H1 (cell line): ENCODE measurements around a stretch of chr15.

DNA sequence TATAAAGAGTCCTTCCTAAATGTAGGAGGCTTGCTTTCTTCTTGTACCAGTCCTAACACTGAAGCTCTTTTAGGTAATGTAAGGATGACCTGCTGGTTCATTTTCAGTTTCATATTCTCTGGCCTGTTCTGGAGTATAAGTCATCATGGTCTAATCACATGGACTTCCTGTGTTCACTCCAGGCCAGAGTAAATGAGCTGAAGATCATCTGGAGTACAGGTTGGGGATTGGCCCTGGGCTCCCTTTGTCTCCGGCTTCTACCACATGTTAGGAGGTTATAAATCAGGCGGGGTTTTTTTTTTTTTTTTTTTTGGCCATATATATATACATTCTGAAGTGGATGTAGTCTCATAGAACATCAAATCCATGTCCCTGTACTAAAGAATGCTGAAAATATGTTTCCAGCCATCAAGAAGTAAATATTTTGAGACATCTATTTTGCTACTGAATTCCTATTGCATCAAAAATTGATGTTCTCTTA lies 40.3 kb upstream of the MTMR10 start:
- RRBS, result no CpG with 5 or more reads among the region's 2 CpGs
CAGE:
- cytosol, long polyA plus RNA, result no peak
- long polyA plus RNA, result no peak
- nucleus, long polyA plus RNA, result no peak

DNA sequence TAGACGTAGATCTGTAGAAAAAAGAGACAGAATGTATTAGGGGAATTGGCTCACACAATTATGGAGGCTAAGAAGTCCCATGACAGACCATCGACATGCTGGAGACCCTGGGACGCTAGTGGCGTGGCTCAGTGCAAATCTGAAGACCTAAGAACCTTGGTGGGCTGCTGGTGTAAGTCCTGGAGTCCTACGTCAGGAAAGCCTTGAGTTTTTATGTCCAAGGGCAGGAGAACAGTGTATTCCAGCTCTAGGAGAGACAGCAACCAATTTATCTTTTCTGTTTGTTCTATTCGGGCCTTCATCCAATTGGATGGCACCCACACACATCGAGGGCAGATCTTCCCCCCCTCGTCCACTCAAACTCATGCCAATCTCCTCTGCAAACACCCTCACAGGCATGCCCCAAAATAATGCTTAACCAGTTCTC lies 102.3 kb upstream of the TRPM1 start:
- RRBS, result no CpG with 5 or more reads among the region's 8 CpGs
CAGE:
- cytosol, long polyA plus RNA, result no peak
- long polyA plus RNA, result no peak
- nucleus, long polyA plus RNA, result no peak

- RRBS, result 91% methylated on average over 3 of the region's 24 CpGs
CAGE:
- cytosol, long polyA plus RNA, result no peak
- long polyA plus RNA, result no peak
- nucleus, long polyA plus RNA, result no peak
Measured at GRCh38 chr15:31279625-31280736, 46.7 kb upstream of the KLF13 start.

DNA sequence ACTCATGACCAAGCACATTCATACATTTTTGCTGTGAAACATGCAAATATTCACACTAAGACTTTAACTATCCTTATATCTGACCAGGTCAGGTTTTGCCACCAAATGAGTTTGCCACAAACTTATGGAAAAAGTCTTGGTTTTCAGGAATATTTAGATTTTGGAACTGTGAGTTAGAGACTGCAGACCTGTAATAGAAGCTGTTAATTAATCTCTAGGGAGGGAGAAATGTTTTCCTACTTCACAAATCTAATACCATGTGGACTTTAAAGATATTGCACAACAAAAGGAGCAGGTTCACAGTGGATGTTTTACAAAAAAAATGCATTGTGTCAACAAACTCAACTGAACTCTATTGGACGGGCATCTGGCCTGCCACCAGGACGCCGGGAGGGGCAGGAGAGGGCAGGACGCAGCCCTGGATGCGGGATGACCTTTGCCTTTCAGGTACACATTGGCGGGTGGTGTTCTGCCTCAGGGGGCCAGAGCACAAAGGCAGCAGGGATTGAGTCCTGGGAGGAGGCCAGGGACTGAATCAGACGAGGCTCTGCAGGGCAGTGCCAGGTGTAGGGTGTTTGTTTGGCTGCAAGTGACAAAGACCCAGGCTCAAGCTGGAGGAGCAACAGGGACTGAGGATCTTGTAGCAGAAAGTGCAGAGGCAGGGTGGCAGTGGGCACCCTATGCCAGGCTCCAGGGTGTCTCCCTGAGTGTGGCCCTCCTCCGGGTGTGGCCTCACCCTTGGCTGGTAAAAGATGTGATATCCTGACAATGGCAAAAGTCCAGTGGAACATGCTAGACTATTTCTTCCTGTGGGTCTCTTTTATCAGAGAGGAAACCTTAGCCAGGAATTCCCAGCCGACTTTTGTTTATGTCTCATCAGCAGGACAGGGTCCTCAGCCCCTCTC lies 30.0 kb upstream of the KLF13 start:
- RRBS, result no CpG with 5 or more reads among the region's 9 CpGs
CAGE:
- cytosol, long polyA plus RNA, result no peak
- long polyA plus RNA, result no peak
- nucleus, long polyA plus RNA, result no peak

DNA sequence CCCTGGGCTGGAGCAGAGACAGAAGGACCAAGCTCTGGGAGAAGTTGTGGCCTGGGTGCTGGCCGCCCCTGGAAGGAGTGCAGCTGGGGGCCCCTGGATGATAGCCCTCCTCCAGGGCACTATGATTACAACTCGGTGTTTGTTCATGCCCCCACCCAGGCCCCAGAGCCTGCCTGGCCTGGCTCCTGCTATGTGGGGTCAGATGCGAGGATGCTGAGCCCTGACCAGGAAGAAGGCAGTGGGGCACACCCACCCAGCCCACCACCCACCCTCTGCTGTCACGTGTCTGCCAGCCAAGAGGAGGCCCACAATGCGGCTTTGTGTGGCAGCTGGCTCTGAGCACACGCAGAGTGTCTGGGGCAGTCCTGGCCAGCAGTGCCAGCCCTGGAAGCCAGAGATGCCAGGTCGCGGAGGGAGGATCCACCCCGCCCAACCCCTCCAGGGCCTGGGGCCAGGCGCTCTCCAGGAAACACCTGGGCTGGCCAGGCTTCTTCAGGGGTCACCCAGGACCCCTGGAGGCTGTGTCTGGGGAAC lies 26.5 kb upstream of the KLF13 start:
- RRBS, result no CpG with 5 or more reads among the region's 10 CpGs
CAGE:
- cytosol, long polyA plus RNA, result no peak
- long polyA plus RNA, result no peak
- nucleus, long polyA plus RNA, result no peak

GRCh38 chr15:31328819-31329124 lies 2.1 kb downstream of the KLF13 start:
- RRBS, result no CpG with 5 or more reads among the region's 4 CpGs
CAGE:
- cytosol, long polyA plus RNA, result no peak
- long polyA plus RNA, result no peak
- nucleus, long polyA plus RNA, result no peak

DNA sequence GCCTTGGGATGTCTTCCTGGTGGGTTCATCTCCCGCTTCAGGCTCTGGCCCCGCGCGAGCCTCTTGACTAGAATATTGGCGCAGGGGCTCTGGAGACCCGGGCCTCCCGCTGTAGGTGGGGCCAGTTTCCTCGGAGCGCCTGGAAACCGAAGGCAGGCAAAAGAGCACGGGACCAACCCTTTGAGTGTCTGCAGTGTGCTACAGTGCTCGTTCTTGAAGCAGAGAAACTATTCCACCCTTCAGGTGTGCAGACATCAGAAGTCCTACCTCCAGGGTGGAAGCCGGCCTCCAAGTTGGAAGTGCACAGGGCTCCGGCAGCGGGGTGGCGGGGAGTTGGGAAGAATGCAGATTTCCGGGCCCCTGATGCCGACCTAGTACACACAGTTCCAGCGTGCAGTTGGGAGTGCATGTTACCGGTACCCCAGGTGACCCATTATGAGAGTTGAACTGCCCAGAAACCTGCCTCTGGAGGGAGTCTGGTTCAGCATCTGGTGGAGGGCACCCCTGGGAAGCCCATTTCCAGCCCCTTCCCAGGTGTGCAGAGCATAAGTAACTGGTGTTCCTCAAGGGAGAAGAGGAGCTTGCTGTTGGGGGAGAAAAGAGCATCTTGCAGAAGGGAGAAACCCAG lies 3.0 kb downstream of the KLF13 start:
- RRBS, result 86% methylated on average over 4 of the region's 20 CpGs
CAGE:
- cytosol, long polyA plus RNA, result no peak
- long polyA plus RNA, result no peak
- nucleus, long polyA plus RNA, result no peak

DNA sequence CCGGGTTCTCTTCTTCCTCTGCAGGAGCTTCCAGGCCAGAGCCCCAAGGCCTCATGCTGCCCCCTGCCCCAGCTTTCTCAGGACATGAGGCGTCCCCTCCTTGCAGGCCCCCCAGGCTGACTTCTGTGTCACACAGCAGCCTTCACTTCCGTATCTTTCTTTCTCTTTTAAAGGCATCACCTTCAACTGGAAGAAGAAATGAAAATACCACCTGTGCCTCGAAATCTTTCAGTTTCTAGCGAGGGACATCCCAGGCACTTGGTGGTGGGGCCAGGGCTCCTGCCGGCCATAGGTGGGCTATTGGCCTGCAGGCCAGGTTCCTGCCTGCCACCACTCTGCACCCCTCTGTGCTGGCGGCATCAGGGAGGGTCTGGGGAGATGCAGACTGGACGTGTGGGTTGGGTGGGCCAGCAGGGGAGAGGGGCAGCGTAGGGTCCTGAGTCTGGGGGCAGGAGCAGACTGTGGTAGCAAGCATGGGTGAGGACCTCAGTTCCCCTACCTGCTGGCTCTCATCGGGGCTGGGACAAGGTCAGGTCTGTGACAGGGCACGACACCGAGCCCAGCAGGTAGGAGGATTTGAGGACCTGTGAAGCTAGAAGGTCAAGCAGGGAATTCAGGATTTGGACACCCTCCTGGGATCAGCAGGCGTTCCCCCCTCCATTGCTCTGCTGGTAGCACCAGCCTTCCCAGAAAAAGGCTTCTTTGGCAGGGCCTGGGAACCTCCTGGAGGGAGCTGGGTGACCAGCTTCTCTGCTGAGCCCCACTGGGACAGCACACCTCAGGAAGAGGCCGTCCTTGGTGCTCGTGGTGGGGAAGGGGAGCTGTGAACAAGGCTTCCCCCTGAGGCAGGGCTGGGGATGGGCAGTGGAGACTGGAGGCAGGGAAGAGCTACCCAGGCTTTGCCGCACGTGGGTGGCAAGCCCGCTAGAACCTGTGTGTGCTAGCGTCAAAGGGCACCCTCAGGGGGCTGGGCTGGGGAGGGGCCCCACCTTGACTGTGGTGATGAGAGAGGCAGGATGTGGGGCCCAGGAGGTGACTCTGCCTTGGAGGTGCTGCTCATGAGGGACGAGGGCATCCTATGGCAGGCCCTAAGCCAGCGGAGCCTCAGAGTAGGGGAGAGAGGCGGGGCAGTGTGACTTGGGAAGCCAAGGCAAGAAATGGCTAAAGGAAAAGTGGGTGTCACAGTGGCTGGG lies 20.3 kb downstream of the KLF13 start:
- RRBS, result no CpG with 5 or more reads among the region's 22 CpGs
CAGE:
- cytosol, long polyA plus RNA, result no peak
- long polyA plus RNA, result no peak
- nucleus, long polyA plus RNA, result no peak

- RRBS, result no CpG with 5 or more reads among the region's 24 CpGs
CAGE:
- cytosol, long polyA plus RNA, result no peak
- long polyA plus RNA, result no peak
- nucleus, long polyA plus RNA, result no peak
Measured at GRCh38 chr15:31356841-31358176, 30.7 kb downstream of the KLF13 start.

DNA sequence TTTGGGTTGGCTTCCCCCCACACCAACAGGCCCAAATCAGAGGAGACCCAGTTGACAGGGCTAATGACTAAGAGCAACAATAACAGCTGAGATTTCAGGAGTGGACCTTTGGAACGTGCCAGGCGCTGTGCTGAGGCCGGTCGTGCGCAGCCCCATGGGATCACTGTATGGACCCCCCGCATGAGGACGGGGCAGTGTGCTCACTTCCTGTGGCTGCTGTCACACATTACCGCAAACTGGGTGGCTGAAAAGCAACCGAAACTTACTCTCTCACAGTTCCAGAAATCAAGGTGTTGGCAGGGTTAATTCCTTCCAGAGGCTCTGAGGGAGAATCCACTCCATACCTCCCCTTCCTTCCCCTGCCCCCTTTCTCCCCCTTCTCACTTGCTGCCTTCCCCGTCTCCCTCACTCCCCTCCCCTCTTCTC lies 41.0 kb downstream of the KLF13 start:
- RRBS, result no CpG with 5 or more reads among the region's 10 CpGs
CAGE:
- cytosol, long polyA plus RNA, result no peak
- long polyA plus RNA, result no peak
- nucleus, long polyA plus RNA, result no peak

GRCh38 chr15:31375847-31376401 lies 49.3 kb downstream of the KLF13 start:
- RRBS, result 94% methylated on average over 2 of the region's 11 CpGs
CAGE:
- cytosol, long polyA plus RNA, result no peak
- long polyA plus RNA, result no peak
- nucleus, long polyA plus RNA, result no peak

GRCh38 chr15:31377991-31378661 lies 51.5 kb downstream of the KLF13 start:
- RRBS, result no CpG with 5 or more reads among the region's 13 CpGs
CAGE:
- cytosol, long polyA plus RNA, result no peak
- long polyA plus RNA, result no peak
- nucleus, long polyA plus RNA, result no peak

- RRBS, result no CpG with 5 or more reads among the region's 18 CpGs
CAGE:
- cytosol, long polyA plus RNA, result no peak
- long polyA plus RNA, result no peak
- nucleus, long polyA plus RNA, result no peak
Measured at GRCh38 chr15:31397649-31398494, 71.2 kb downstream of the KLF13 start.

DNA sequence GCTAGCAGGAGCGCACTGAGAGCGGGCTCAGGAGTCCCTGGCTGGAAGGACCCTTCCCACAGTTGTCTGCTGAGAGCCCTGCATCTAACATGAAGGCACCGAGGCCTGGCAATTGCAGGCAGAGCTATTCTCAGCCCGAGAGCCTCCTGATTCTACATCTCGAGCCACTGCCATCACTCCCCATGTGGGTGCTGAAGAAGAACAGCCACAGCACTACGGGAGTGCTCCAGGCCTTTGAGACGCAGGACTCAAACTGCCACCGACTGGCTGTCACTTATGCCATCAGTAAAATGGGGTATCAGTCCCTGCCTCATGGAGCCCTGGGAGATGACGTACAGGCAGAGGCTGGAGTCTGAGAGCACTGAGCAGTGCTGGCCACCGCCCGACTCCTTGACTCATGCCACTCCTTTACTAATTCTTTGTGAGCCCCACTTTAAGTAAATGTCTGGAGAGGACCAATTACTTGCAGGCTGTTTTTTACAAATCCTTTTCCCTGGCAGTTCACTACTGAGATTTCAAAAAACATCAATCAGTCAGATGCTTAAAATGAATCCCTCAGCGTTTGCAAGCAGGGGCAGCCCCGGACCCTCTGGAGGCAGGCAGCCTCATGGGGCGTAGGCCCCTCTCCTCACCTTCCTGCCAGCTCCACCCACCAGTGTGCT lies 159.5 kb downstream of the KLF13 start:
- RRBS, result no CpG with 5 or more reads among the region's 14 CpGs
CAGE:
- cytosol, long polyA plus RNA, result no peak
- long polyA plus RNA, result no peak
- nucleus, long polyA plus RNA, result no peak

- RRBS, result no CpG with 5 or more reads among the region's 4 CpGs
CAGE:
- cytosol, long polyA plus RNA, result no peak
- long polyA plus RNA, result no peak
- nucleus, long polyA plus RNA, result no peak
Measured at GRCh38 chr15:32833963-32834896, 116.4 kb downstream of the GREM1 start.

DNA sequence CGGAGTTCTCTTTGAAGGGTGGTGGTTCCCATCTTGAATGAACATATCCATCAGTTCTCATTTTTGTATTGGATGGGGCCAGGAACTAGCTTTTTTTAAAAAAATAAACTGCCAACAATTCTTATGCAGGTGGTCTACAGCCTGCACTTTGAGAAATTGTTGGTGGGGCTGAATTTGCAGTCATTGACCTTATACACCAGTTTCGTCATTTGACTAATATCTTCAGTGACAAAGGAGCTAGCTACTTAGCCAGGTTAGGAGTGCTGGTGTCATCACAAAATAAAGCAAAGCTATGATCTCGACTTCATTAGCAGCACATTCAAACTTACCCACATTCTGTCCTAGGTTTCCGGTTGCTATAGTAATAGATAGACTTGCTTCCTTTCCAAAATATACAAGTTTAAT lies 180.2 kb downstream of the RYR3 start:
- RRBS, result no CpG with 5 or more reads among the region's 4 CpGs
CAGE:
- cytosol, long polyA plus RNA, result no peak
- long polyA plus RNA, result no peak
- nucleus, long polyA plus RNA, result no peak

- RRBS, result no CpG with 5 or more reads among the region's 4 CpGs
CAGE:
- cytosol, long polyA plus RNA, result no peak
- long polyA plus RNA, result no peak
- nucleus, long polyA plus RNA, result no peak
Measured at GRCh38 chr15:33530596-33530873, 219.8 kb downstream of the RYR3 start.

GRCh38 chr15:33584843-33585300 lies 274.1 kb downstream of the RYR3 start:
- RRBS, result no CpG with 5 or more reads among the region's 10 CpGs
CAGE:
- cytosol, long polyA plus RNA, result no peak
- long polyA plus RNA, result no peak
- nucleus, long polyA plus RNA, result no peak

DNA sequence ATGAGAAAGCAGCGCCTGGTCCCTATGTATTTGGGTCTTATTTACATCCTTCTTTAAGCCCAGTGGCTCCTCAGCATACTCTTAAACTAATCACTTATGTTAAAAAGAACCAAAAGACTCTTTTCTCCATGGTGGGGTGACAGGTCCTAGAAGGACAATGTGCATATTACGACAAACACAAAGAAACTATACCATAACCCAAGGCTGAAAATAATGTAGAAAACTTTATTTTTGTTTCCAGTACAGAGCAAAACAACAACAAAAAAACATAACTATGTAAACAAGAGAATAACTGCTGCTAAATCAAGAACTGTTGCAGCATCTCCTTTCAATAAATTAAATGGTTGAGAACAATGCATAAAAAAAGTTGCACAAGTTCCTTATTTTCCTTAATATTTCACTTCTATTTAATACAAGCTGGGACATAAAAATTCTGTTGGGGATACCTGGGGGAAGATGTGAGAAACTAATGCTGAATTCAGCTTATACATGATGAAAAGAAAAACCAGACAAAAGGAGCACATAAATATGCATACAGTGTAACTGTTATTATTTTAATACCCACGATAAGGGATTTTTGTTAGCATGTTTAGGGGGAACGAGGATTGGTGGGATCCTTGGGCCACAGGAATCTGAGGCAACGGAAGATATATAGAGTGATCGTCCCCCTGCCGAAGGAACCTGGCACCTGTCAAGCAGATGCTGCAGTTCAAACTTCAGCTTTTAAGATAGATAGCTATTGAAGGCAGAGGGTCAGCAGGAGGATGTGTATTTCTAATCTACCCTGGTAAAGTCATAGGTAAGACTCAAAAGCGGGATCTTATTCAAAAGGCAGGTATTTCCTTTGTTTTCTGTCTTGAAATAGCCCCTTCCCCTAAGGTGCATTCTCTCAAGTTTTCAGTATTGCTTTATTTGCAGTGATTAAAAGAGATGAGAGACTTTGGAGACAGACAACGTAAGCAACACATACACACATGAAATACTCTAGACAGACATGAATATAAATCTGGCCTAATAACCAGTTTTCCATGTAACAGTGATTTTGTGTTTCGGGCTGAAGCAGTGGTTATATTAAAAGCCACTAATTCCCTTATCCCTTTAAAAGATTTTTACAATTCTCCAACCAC lies 5.3 kb downstream of the EMC4 start:
- RRBS, result no CpG with 5 or more reads among the region's 10 CpGs
CAGE:
- cytosol, long polyA plus RNA, result start-site peak on the plus strand centred at position 192 of the sequence, 117 bp wide, 489 reads
- long polyA plus RNA, result start-site peak on the plus strand centred at position 117 of the sequence, 268 bp wide, 804 and 1,025 reads in 2 replicates
- nucleus, long polyA plus RNA, result start-site peak on the plus strand centred at position 191 of the sequence, 116 bp wide, 264 reads

DNA sequence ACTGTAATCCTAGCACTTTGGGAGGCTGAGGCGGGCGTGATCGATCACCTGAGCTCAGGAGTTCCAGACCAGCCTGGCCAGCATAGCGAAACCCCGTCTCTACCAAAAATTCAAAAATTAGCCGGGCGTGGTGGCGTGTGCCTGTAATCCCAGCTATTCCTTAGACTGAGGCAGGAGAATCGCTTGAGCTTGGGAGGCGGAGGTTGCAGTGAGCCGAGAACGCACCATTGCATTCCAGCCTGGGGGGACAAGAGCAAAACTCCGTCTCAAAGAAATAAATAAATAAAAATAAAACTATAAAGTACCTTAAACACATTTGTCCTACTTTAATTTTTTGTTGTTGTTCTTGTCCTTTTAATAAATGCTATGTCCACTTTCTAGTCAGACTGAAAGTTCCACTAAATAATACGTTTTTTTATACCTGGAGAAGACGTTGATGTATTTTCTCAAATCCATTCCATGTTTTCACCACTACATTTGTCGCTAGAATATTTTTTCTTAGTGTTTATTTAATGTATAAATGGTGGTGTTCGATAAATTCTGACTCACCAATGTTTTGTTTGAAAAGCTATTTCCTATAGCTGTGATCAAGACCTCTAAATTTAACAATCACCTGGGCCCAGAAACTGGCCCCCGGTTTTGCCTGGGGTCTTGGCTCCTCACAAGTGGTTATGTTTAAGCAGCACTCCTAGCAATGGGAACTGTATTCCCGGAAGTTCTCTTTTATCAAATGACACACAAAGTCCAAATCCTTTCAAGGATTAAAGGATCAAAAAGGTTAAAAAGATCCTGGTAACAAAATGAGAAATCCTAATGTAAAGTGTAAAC lies 1.1 kb upstream of the SLC12A6 start:
- RRBS, result 92% methylated on average over 2 of the region's 19 CpGs
CAGE:
- cytosol, long polyA plus RNA, result no peak
- long polyA plus RNA, result no peak
- nucleus, long polyA plus RNA, result no peak